Measurements from ENCODE around the genes IP6K1, CDHR4, UBA7, MST1R, RBM6 and SLC38A3.

GRCh38 chr3:49720870-49722117, 1.8 kb upstream of the AMIGO3 start:
- RRBS: no CpG with 5 or more reads among the region's 25 CpGs

DNA sequence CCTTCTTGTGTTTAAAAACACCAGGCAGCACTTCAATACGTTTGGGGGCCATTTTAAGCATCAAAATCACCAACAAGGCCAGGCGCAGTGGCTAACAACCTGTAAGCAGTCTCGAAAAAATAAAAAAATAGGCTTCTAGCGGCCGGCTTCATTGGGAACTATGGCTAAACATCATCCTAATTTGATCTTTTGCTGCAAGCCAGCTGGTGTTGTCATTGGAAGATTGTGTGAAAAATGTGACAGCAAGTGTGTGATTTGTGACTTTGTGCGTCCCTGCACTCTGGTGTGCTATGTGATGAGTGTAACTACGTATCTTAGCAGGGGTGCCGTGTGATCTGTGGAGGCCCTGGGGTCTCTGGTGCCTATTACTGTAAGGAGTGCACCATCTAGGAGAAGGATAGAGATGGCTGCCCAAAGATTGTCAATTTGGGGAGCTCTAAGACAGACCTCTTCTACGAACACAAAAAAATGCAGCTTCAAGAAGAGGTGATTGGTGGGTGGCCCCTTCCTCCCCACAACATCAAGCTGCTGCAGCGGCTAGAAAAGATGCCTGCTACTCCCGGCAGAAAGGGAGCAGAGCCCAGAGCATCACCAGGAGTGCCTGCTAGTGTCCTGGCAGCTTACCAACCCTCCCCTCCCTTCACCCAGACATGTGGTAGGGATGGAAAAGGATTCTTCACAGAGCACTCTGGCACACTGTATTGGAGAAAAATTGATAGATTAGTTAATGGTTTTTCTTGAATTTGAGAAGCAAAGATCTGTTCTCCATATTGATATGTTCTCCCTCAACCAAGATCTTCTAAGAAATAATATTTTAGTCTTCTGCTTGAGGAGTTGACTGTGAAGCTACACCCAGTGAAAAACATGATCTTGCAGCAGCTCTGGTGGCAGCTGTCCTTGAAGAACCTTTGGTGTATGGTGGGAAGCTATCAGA, 10.9 kb downstream of the IP6K1 start:
- RRBS: no CpG with 5 or more reads among the region's 11 CpGs

- RRBS: 2% methylated on average over 46 of the region's 70 CpGs
These were observed at the start of gene IP6K1 for GRCh38 chr3:49785755-49786618. Gene IP6K1 (minus strand): TSS chr3:49786542.

GRCh38 chr3:49799525-49800285, at the start of gene CDHR4:
Gene CDHR4 (minus strand): TSS chr3:49799873.
- RRBS: no CpG with 5 or more reads among the region's 7 CpGs

DNA sequence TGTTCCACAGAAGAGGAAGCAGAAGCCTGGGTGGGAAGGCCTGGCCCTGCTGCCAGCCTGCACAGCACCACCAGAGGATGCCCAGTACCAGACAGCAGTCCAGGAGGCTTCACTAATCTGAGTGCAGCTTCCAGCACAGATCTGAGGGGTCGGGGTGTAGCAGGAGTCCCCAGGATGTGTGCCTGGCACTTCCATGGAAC, 2.3 kb downstream of the UBA7 start:
- RRBS: no CpG with 5 or more reads among the region's 1 CpG

DNA sequence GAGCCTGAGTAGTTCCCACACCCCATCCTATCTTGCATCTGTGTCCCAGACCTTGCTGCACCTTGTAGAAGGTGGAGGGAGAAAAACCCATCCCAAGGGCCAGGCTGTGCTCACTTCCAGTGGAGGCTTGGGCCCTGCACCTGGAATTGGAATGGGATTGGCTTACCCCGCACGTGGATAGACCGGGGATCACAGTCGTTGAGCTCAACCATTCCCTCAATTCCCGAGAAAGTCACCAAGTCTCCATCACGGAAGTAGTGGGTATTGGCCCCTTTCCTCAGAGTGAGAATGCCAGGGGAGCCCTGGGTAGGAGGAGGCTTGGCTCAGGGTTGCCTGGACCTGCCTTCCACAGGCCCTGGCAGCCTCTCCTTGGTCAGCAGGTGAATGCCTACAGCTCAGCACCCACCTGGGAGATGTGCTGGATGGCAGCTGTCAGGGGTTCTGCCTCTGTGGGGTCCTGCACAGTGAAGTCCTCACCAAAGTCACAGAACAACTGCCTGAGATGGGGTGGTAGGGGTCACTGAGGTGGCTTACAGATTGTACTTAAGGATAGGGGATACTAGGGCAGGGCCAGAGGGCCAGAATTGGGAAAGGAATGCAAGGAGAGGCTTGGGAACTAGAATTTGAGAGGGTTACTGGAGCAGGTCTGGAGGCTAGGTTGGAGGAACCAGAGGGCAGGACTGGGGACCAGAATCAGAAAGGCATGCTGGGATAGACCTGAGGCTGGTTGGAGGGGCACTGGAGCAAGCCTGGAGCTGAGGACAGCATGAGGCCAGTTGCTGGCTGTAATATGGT, 1.3 kb downstream of the UBA7 start:
- RRBS: no CpG with 5 or more reads among the region's 6 CpGs

DNA sequence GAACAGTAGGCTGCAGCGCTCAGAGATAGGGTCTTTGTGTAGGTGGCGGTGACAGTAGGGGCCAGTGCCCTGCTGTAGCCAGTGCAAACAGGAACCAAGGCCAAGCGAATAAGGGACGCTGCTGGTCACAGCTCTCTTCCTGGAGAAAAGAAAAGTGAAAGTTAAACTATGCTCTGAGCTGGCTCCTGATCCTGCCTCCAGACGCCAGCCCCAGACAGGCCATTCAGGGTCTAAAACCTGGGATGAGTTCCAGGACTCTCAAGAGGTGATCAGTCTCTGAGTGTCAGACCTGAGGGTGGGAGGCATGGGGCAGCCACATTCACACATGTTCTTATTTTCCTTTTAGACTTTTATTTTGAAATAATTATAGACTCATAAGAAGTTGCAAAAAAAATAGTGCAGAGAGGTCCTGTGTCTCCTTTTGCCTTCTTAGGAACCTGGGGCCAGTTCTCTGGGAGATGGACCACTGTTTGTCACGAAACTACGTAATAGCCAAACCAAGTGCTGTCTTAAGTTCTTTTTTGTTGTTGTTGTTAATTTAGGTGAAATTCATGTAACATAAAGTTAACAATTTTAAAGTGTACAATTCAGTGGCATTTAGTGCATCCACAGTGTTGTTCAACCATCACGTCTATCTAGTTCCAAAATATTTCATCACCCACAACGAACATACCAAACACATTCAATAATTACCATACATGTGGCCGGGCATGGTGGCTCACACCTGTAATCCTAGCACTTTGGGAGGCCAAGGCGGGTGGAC, at the start of gene UBA7:
Gene UBA7, minus strand, starts transcription at position 150 of the 763 bp plus-strand sequence.
- RRBS: no CpG with 5 or more reads among the region's 11 CpGs

DNA sequence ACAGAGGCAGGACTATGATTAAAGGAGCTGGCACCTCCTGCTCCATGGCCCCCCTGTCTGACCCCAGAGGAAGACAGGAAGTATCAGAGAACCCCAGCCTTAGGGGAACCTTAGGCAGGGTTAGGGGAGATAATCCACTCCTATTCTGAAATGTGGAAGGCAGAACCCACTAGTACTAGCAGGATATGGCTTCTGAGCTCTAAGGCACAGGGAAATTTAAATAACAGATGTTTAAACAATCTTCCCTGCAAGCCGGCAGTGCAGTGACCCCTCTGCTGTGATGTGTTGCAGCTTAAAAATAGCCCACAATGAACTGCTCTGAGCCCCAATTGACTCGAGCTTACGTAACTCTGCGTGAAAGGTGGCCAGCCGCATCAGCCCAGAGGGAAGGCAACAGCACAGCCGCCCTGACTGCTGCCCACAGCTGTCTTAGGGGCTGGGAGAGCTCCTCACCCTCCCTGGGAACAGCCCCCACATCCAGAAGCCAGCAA, 12.4 kb upstream of the CAMKV start:
- RRBS: no CpG with 5 or more reads among the region's 6 CpGs

DNA sequence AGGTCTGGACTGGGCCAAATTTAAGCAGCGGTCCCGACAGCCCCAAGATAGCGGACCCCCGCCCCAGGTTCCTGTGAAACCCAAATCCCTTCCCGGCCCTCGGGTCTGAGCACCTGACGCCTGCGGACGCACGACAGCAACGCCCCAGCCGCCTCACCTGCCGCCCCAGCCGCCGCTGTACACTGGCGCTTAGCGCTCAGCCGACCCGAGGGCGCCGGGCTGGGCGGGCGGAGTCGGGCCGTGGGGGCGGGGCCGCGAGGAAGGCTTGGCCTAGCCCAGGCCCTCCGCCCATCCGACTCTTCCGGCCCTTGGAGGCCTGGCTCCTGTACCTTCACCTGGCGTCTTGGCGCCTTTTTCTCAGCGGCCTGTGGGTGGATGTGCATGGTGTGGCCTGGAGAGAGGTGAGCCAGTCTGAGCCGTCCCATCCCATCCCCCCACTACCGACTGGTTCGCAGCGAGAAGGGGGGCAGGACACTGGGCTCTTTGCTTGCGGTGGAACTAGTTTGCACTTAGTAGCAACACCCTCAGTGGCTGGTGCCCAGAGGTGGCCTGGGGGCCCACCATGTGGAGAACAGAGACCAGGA, at the start of gene MST1R:
Gene MST1R, minus strand, starts transcription at position 184 of the 584 bp plus-strand sequence.
- RRBS: 5% methylated on average over 9 of the region's 39 CpGs

DNA sequence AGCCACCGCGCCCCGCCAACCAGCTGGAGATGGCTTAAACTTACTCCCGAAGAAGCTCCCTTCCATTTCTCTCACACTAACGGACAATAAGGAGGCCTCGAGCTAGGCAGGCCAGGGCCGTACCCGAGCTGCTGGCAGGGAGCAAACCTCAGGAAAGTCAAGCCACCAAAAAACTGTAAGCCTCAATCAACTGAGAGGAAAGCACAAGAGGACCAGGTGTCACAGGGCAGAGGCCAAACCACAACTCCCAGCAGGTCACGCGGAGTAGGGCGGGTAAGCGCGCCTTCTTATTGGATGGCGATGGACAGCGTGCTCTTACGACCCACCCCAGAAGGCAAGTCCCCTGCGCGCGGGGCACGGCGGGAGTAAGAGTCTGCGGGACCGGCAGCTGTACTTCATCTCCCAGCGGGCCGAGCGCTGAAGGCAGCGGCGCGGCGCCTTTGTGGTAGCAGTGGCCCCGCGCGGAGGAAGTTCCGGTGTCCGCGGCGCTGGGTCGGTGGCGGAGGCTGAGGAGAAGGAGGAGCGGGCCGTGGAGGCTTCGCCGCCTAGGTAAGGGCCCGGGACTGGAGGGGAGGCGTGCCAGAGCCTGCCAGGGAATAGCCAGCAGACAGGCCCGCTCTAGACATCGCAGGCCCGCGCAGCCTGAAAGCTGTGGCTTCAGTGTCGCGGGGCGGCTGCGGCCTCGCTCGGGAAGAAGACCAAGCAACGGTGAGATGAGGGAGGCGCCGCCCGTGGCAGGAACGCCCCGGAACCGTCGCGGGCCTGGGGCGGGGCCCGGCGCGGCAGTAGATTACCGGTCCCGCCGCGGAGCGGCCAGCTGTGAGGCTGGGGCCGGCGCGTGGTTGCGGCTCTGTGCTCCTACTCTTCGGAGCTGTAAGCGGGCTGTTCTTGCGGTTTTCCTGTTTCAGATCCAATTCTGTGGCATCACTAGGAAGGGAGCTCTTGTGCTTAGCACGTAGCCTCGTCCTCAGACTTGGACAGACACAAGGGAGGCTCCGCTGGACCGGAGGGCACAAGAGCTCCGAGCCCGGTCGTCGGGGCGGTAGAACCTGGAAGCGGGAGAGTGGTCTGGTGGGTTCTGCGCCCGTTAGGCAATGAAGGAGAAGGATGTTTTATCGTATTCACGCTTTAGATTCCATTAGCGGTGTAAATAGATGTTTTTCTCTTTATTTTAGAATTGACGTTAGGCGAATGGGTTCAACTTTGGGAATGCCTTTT, at the start of gene RBM6:
Gene RBM6, plus strand, starts transcription at position 474 of the 1,218 bp plus-strand sequence.
- RRBS: 2% methylated on average over 23 of the region's 97 CpGs

GRCh38 chr3:50012791-50013354, 72.9 kb downstream of the RBM6 start:
- RRBS: no CpG with 5 or more reads among the region's 11 CpGs

DNA sequence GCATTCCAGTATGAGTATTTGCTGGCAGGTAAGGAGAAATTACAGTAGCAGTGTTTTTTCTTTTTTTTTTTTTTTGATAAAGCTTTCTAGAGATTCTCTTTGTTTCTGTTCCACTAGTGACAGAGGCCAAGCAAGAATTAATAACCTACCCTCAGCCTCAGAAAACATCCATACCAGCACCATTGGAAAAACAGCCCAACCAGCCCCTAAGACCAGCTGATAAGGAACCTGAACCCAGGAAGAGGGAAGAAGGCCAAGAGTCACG, 31.2 kb upstream of the RBM5 start:
- RRBS: no CpG with 5 or more reads among the region's 1 CpG

- RRBS: no CpG with 5 or more reads among the region's 4 CpGs
These were observed 12.1 kb downstream of the RBM5 start for GRCh38 chr3:50100760-50101329.

DNA sequence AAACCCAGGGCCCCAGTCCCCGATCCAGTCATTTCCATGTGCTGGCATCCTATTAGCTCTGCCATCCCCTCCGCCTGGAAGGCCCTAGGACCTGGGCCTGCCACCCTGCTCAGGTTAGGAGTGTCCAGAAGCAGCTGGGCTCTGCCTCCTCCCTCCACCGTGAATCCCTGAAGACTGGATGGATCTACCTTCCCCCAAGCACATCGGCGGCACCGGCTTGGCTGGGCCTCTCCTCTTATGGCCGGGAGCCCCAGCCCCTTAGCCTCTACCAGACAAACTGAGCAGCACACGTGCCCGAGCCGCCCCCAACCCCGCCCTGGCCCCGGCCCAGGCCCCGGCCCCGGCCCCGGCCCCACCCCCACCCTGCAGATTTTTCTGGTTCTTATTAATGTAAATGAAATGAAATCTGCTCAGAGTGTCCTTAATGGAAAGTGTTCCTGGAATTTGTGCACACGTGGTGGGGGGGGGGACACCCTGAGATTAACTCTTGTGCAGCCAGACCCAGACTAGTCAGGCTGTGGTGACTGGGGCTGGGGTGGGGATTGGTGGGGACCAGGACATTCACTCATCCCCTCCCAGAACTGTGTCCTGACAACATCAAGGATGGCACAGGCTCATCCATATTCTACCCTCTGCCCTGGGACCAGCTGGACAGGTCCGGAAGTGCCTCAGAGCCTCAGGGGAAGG, 31.0 kb upstream of the SEMA3F start:
- RRBS: 9% methylated on average over 6 of the region's 17 CpGs

- RRBS: 3% methylated on average over 60 of the region's 84 CpGs
These were observed 518 bp upstream of the SEMA3F start for GRCh38 chr3:50154449-50155163.

DNA sequence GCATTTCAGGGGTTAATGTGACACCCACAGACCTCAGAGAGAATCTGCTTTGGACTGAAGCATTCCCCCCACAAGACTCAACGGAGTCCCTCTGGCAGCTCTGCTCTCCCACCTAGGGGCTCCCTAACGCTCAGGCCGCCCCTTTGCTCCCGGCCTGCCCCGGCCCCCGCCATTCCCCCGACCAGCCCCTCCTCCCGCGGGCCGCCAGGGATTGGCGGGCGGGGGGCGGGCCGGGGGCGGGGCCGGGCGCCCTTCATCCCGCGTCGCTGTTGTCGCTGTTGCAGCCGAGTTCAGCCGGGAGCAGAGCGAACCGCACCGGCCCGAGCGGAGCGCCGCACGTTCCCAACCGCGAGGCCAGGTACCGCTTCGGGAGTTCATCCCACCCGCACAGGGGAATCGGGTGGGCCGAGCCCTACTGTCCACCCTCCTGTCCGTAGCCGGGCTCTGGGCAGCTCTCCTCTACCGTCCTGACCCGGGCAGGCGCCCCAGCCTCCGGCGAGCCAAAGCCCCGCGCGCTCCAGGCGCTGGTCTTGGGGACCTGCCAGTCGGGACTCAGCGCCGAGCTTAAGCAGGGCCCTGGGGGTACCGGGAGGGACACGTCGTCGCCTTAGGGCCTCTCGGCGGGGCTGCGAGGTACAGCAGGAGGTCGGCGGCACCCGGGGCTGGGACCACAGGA, at the start of gene SLC38A3:
Gene SLC38A3, plus strand, starts transcription at position 281 of the 676 bp plus-strand sequence.
- RRBS: 2% methylated on average over 35 of the region's 62 CpGs

DNA sequence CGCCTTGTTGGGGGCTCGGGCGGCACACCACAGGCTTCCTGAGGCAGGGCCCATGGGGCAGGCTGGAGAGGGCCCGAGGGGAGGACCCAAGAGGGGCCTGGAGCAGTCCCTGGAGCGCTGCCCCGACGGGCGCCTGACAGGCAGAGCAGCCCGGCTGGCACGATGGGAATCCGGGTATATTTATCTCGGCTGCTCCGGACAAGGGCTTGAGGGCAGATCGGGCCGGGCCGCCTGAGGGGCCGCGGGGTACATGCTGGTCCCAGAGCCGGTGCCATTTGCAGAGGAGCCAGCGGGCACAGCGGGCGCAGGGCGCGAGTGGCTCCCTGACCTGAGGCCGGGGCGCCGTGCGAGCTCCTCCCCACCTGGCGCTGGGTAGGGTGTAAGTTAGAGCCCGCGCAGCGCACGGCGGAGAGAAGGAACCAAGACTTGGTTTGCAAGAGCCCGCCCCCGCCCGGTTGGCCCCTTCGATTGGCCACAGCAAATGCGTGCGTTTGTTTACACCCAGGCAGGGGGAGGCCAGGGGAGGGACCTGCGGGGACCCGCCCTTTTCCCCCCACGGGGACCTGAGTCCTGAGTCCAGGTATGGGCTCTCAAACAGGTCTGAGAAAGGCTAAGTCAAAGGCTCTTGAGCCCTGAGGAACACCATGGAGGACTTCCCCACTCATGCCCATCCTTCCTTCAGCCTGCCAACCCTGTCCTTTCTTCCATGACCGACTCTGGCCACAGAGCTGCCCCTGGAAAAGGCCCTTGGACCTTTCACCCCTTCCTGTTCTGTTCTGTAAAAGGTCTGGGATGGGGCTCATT, 798 bp downstream of the SLC38A3 start:
- RRBS: 10% methylated on average over 11 of the region's 44 CpGs

GRCh38 chr3:50237874-50238613, 2.0 kb downstream of the GNAI2 start:
- RRBS: no CpG with 5 or more reads among the region's 28 CpGs

GRCh38 chr3:50242106-50242505, 6.1 kb downstream of the GNAI2 start:
- RRBS: no CpG with 5 or more reads among the region's 4 CpGs

- RRBS: no CpG with 5 or more reads among the region's 17 CpGs
These were observed 6.9 kb downstream of the GNAI2 start for GRCh38 chr3:50242506-50243618.

Measured in iris pigment epithelial cell (primary cell).